ENCODE data around the gene GATA1.

GRCh38 chrX:45105219-45105843 lies 95.3 kb downstream of the DIPK2B start:
- RRBS, result no CpG with 5 or more reads among the region's 4 CpGs

DNA sequence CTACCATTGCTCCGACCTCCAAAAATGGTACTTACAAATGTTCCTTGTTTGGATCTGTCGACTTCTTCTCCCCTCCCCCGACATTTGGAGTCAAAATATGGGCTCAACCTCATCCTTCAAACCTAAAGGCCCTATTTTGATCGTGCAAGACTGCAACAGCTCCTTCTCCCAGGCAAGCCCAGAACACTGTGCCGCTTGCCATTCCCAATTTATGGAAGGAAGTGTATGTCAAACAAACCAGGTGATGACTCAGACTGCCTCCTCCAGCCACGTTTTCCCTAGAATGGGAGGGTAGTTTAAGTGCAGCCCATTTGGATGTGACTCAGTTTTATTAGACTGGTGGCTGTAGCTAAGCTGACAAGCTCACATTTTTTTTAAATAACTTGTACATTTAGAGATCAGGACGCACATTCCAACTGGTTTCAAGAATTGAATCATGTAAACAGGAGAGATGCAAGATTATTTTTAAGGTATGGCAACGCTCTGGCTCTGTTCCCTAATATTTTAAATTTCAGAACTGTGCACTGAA lies 570.5 kb upstream of the DIPK2B start:
- RRBS, result no CpG with 5 or more reads among the region's 8 CpGs

GRCh38 chrX:45774738-45775548 lies 574.3 kb upstream of the DIPK2B start:
- RRBS, result no CpG with 5 or more reads among the region's 7 CpGs

DNA sequence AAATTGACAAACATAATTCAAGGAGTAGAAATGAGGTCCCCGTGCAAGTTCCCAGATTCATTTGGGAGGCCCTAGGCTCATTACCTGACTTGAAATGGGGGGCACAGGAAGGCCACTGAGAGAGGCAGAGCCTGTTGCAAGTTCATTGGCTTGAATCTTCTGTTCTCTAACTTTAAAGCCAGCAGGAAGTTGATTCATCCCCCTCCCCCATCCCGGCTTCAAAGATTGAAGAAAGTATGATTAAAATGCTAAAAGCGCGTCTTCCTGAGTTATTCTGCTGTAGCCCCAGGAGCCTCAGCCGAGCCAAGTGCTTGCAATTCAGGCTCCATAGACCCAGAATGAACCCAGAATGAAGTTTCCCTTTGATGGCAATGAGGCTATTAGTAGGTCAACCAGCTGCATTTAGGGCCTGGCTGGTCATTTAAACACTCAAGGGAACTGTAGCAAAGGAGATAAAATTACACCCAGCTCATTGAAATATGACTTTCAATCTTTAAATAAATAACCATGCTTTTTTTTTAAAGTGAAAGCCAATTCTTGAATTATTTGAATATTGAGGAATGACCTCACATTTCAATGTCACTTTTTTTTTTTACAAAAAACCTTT lies 14.8 kb downstream of the CHST7 start:
- RRBS, result no CpG with 5 or more reads among the region's 5 CpGs

DNA sequence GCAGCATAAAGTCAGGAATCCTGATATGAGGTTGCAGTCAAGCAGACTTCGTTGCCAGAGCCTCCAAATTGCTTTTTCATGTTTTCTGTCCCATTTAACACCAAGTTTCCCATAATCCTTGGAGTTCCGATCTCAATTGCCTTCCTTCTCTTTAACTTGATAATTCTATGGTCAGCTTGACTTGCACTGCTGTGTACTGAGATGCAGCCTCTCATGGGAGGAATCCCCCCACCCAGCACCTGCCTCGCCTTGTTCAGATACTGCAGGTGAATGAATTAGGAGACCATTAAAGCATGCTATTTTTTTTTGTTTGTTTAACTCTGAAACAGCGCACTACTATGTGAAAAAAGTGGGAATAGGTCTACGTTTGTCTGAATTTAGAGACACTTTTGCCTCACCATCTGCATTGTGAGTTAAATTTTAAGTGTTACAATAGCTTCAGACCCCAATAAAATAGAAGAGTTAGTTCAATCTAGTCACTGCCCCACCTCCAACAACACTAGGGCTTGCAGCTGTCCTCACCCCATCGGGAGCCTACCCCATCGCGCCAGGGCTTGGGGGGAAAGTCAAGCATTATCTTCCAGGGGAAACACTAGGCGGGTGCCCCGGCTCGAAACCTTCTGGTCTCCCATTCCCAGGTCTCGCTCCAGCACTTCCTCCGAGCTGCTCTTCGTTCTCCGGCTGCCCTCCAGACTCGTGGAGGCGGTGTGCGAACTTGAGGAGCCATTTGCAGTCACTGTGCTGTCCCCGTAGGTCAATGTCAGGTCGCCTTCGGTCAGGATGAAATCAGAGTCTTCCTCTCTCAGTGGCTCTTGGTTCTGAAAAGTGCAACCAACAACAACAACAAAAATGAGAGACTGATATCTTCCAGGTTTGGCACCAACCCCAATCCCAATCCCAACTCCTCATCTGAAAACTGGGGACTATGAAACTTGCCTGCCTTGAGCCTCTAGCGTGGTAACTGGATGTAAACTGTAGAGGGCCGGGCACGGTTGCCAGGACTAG lies 33.1 kb downstream of the CHST7 start:
- RRBS, result 89% methylated on average over 5 of the region's 24 CpGs

DNA sequence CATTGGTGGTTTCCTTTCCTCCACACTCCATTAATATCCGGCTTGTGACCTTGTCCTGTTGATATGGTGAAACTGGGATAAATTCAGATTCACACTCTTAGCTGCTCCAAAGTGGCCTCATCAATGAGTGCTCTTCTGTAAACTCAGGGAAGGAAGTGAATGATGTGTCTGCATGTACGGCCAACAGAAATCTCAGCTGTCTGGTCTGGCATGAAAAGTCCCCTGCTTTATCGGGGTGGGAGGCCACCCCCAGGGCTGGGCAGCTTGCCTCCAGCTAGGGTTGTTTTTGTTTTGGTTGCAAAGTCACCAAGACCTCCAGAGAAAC lies 54.4 kb downstream of the CHST7 start:
- RRBS, result no CpG with 5 or more reads among the region's 3 CpGs

- RRBS, result no CpG with 5 or more reads among the region's 2 CpGs
These were observed 2.9 kb downstream of the UBA1 start for GRCh38 chrX:47196356-47197106.

DNA sequence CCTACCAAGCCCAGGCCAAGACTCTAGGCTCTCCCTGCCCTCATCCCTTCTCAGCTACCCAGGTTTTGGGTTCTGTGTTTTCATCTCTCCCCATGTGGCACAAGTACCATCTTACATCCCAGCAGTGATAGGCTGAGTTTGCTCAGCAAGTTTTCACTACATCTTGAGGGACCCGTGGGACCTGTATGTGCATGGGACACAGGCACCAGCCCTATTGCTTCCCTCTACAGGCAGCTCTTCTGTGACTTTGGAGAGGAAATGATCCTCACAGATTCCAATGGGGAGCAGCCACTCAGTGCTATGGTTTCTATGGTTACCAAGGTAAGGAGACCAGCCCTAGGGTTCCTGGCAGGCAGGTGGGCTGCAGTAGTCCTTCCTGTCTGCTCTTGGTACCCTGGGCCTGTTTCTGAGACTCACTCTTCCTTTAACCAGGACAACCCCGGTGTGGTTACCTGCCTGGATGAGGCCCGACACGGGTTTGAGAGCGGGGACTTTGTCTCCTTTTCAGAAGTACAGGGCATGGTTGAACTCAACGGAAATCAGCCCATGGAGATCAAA lies 7.5 kb downstream of the UBA1 start:
- RRBS, result no CpG with 5 or more reads among the region's 6 CpGs

GRCh38 chrX:47214156-47215201 lies 4.0 kb upstream of the CDK16 start:
- RRBS, result no CpG with 5 or more reads among the region's 25 CpGs

DNA sequence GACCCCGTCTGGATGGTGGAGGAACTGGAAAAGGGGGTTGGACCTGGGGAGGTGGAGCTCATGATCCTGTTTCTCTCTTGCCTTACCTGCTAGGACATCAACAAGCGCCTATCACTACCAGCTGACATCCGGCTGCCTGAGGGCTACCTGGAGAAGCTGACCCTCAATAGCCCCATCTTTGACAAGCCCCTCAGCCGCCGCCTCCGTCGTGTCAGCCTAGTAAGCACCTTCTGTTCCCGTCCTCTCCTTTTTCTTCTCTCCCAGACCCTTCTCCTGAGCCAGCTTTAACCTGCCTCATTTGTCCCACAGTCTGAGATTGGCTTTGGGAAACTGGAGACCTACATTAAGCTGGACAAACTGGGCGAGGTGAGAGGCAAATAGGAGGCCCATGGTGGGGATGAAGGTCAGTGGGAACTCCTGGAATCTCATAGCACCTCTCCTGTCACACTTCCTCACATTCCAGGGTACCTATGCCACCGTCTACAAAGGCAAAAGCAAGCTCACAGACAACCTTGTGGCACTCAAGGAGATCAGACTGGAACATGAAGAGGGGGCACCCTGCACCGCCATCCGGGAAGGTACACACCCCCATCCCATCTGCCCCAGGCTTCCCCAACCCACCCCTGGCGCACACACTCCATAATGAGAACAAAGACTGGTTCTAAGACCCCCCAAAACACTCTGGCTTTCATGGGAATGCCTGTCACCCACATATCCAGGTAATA lies 6.2 kb downstream of the CDK16 start:
- RRBS, result no CpG with 5 or more reads among the region's 13 CpGs

DNA sequence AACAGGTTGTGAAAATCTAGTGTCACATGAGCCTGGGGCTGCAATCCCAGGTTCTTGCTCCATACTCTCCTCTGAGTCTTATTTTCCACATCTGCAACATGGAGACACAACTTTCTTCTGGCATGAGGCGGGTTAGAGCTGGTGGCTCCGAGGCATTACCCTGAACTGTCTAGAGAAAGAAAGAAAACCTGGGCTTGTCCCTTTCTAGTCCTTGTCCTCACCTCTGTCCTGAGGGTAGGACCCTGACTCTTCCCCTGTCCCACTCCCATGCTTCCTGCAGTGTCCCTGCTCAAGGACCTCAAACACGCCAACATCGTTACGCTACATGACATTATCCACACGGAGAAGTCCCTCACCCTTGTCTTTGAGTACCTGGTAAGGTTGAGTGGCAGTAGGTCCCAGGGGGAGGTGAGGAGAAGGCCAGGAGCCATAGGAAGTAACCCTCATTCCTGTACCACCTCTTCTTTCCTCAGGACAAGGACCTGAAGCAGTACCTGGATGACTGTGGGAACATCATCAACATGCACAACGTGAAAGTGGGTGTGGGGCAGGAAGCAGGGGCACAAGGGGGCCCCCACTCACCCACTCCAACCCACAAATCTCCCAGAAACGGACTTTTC lies 7.1 kb downstream of the CDK16 start:
- RRBS, result no CpG with 5 or more reads among the region's 8 CpGs

GRCh38 chrX:47226112-47226976 lies 6.5 kb upstream of the USP11 start:
- RRBS, result no CpG with 5 or more reads among the region's 15 CpGs

GRCh38 chrX:47239092-47239492 lies 6.3 kb downstream of the USP11 start:
- RRBS, result no CpG with 5 or more reads among the region's 7 CpGs

DNA sequence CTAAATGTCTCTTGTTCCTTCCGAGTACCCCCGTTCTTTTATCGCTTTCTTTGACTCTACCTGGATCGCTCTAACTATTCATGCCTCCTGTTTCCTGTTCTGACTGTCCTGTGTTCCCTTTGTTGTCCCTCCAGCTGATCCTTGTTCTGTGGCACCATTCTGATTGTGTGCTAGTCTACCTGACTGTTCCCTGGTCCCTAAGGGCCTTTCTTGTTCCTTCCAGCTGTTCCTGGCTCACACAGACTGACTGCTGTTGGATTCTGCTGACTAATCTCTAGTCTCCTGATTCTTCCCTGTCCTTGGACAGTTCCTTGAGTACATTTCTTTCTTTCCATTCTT lies 20.6 kb downstream of the ZNF41 start:
- RRBS, result no CpG with 5 or more reads among the region's 4 CpGs

GRCh38 chrX:47483458-47484235 lies 625 bp upstream of the ZNF41 start:
- RRBS, result no CpG with 5 or more reads among the region's 22 CpGs

DNA sequence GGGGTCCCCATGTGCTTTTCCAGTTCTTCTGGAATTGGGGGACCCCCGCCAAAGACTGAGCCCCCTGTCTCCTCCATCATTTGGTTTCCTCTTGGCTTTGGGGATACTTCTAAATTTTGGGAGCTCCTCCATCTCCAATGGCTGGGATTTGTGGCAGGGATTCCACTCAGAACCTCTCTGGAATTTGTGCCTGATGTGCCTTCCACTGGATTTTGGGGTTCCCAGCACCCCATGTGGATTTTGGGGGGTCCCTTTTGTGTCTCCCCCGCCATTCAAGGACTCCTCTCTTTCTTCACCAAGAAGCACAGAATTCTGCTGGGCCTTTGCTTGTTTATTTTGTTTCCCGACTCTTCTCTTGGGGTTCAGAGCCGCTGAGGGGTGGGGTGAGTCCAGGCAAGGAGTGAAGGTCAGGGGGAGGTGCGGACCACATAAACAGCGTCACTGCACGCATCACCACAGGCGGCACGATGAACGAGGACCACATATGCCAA lies 10.6 kb upstream of the TIMP1 start:
- RRBS, result no CpG with 5 or more reads among the region's 10 CpGs

GRCh38 chrX:48476698-48477077 lies 689 bp downstream of the FTSJ1 start:
- RRBS, result no CpG with 5 or more reads among the region's 7 CpGs

DNA sequence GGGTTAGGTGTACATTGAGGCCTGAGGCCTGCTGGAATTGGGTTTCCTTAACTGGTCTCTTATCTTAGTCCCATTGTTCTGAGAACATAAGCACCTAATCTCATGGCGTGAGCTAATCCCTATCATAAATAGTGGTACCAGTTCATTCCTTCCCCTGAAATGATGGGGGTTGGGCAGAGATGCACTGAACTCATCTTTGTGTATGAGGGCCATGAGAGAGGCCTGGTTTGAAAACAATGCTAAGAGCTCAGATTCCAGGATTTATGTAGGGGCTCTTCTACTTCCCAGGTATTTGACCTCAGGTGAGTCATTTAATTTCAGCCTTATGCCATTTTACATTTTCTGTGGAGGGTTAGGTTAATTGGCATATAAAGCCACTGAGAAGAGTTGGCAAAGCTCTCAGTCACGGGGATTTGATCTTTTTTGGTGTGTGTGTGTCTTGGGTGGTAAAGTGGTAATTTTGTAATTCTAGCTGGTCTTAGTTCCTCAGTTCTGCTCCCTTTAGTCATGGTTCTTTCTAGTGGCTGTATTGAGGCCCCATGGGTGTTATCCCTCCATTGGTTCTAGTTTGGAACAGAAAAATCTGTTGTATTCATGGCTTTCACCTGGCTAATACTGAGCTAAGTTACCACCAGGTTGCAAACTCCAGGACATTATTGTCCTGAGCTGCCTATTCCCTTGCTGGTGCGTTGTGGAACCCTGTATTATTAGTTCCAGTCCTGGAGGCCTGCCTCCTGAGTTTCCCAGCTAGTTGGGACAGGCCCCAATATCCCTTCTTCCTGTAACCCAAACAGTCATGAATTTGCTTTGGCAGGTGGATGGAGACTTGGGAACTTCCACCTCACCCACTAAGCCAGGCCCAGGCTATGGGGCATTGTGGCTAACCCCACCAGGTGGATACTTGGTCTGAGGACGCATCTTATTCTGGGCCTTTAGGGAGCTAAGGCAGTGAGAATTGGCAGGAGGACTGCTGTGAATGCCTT lies 4.7 kb downstream of the RBM3 start:
- RRBS, result no CpG with 5 or more reads among the region's 4 CpGs

- RRBS, result no CpG with 5 or more reads among the region's 27 CpGs
These were observed 1.2 kb downstream of the WDR13 start for GRCh38 chrX:48598433-48598955.

- RRBS, result no CpG with 5 or more reads among the region's 26 CpGs
These were observed at the start of gene GATA1 for GRCh38 chrX:48785616-48786957. GATA1 (plus strand) TSS chrX:48786590.

All from GM19239 (cell line).